Bronchus (tissue), 1 donor: Measurements from ENCODE around the gene CNGB1.

DNA sequence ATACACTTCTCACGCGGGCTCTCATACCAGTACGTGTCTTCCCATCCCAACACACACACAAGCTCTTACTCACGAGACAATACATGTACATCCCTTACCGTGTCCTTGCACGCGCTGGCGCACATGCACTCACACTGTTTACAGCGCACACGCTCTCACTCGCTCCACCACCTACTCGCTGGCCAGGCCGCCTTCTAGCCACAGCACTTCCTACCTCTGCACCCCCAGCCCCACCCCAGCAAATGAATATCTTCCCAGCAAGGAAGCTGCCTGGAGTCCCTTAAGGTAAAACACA lies 544 bp upstream of the KIFC3 start:
- PRO-cap: no peak

DNA sequence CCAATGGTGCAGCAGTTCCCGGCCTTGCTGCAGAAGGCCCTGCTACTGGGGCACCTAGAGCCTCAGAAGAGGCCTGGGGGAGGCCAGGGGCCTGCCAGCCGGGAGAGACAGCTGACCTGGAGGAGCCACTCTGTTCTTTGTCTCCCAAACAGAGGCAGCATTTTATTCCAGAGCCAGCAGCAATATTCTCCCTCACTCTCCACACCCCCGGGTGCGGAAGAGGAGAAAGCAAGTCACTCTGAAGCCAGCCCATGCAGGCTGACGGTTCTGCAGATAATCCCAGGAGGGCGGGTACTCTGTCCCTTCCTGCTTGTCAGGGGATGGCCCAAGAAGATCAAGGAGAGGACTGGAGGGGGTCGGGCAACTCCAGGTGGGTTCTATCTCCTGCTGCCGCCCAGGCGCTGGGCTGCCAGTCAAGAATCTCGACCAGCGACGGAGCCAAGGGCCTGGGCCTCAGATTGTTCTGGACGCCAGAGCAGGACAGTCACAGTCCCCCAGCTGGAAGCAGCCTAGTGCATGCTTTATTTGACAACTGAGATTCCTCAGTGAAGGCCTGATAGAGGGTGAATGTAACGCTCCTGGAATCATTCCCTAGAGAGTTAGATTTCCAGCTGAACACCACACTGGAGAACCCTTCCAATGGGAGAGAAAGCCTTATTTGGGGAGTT lies 1.0 kb upstream of the KIFC3 start:
- PRO-cap: no peak

DNA sequence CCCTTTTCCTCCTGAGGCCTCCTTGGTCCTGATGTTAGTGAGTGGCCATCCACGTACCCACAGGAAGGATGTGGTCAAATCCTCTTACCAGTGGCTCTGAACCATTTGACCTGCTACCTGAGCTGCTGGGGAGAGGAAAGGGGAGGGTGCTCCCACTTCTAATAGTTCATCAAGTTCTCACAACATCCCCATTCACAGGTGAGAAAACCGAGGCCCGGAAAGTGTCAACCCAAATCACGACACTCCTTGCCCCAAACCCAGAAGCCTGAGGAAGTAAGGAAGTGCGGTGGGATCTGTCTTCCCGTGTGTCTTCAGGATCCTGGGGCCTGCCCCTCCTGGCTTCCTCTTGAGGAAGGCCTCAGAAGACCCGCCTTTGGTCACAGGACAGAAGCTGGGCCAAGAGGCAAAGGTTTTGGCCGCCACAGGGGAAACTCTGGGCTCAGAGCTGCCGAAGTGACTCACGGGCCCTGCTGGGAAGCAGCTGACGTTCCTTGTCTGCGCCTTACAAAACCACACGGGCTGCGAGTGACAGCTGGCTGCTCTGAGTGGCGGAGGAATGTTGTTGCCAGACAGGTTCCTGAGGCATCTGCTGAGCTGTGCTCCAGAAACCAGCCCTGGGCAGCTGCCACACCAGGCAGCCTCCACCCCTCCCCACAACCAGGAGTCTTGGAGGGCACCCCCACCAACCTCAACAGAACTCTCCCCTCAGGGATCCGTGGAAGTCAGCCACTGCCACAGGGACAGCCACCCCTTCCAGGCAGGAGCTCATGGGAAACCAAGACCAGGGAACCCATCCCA lies 13.9 kb upstream of the KIFC3 start:
- PRO-cap: bidirectional peak, plus-strand start at position 442 of the sequence, minus-strand start at position 435 of the sequence

DNA sequence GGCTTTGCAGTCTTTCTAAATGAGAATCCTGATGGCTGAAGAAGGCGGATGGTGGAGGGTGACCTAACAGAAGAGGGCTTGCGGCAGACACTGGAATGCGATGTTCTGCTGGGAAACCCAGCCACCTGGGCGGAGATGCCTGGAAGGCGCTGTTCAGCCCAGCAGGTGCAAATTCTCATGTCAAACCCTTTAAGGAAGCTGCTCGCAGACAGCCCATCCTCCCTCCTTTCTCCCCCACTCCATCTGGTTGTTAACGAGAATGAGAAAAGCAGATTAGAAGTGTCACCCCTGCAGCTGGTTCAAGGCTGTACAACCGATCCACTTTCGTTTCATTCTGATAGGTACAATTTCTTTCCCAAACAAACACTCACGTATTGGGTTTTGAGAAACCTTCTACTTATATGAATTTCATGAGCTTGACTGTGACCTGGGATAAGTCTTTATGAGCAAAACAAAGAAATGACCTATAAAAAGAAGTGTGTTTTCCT lies 44.1 kb upstream of the KIFC3 start:
- PRO-cap: no peak

DNA sequence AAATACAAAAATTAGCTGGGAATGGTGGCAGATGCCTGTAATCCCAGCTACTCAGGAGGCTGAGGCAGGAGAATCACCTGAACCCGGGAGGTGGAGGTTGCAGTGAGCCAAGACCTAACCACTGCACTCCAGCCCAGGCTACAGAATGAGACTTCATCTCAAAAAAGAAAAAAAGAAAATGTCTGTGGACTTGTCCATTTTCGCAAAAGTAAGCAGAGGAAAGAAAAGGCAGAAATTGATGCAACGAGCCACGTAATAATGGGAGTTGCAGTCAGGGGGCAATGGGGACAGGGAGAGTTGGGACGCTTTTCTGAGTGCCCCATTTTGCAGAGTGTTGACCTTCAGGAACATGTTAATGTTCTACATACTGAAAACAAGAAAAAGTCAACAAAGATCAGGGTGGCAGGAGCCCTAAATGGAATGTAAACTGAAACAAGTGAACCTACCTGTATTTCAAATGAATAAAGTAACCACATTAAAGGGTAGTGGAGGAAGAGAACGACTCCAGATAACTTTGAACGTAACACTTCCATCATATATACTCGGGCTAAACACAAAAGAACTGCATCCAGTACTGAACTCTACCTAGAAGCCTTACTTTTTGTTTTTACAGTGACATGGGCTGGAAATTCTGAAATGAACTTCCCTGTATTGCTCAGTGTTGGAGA lies 76.4 kb downstream of the CNGB1 start:
- PRO-cap: no peak

DNA sequence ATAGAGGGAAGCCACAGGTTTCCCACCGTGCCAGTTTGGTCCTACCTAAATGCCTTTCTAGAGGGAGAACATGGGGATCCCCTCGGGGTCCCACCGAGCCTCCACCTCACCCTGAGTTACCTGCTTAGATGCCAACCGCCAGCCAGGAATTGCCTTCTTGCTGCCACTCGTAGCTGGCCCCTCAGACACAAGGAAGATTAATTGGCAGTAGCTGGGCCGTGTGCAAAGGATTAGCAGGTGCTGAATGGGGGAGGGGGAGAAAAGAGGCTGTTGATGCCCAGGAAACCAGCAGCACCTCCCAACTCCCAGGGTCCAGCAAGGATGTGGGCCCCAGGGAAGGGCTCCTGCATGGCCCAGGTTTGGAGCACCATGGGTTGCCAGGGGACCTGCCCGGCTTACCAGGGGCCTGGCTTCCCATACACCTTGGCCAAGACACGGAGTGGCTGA lies at the start of gene CNGB1:
CNGB1 (minus strand) TSS at position 189 of the 447 bp plus-strand sequence.
- PRO-cap: no peak

- PRO-cap: no peak
Measured at GRCh38 chr16:58114627-58115375, 14.4 kb downstream of the CFAP20 start.

GRCh38 chr16:58119232-58120006 lies 9.8 kb downstream of the CFAP20 start:
- PRO-cap: no peak

- PRO-cap: no peak
Measured at GRCh38 chr16:58197548-58197947, 358 bp downstream of the CSNK2A2 start.

DNA sequence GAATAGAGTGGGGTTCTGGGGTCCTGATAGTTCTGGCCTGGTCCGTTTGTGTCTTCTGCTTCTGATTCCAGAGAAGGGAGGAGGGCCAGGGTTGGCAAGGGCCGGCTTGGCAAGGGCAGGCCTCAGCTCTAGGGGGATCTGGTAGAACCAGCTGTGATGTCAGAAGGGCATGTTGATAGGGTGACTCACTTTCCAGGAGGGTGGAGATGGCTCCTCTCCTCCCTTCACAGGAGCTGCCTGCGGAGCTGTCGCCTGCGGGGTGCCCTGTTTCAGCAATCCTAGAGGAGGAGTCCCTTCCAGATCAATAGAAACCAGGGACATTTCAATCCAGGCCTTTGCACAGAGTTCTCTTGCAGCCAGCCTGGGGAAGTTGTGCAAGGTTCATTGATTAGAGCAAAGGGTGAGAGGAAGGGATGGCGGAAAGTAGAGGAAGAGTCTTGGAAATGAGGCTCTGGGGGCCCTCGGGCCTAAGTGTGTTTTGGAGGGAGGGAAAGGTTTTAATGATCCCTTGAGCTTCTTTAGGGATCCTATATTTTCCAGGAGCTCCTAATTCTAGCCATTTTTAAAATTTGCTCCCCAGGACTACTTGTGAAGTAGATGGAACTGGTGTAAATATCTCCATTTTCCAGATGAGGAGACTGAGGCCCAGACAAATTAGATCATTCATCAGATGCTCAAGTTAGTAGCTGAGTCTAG lies 24.7 kb upstream of the CSNK2A2 start:
- PRO-cap: no peak

- PRO-cap: no peak
Measured at GRCh38 chr16:58318611-58318762, 23.7 kb upstream of the PRSS54 start.

GRCh38 chr16:58494958-58496190 lies 4.6 kb upstream of the NDRG4 start:
- PRO-cap: unidirectional peak, plus-strand start at chr16:58495443

- PRO-cap: no peak
Measured at GRCh38 chr16:58516786-58517521, 1.6 kb downstream of the SETD6 start.

DNA sequence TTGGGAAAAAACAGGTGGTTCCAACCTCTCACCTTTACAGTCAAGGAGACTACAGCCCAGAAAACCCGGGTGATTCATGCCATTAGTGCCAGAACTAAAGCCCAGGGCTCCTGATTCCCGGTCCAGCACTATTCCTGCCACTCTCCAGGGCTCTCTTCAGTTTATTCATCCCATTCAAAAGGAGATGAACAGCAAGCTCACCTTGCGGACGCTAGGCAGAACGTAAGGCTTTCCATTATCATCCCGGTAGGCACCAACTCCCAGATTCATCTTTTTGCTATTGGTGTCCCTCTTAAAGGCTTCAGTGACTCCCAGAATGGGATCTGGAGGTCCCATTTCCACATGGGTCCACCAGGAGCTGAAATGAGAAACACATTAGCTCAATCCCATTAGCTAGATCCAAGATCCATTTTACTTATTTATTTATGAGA lies 10.6 kb downstream of the GOT2 start:
- PRO-cap: no peak

DNA sequence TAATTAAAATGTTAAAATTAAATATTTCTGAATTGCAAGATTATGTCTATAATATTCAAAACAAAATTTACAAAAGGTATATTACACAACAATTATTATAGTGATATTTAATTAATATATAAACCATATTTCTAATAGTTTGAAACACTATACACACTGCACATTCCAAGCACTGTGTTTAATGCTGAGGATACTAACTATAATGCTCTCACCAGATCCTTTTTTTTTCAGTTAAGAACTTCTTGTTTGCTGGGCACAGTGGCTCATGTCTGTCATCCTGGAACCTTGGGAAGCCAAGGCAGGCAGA lies 544.5 kb downstream of the CDH8 start:
- PRO-cap: no peak

GRCh38 chr16:64864218-64864665 lies 257.6 kb downstream of the CDH11 start:
- PRO-cap: no peak

GRCh38 chr16:64947014-64947735 lies 174.7 kb downstream of the CDH11 start:
- PRO-cap: no peak

GRCh38 chr16:66358865-66359617 lies 7.5 kb upstream of the CDH5 start:
- PRO-cap: no peak

- PRO-cap: no peak
Measured at GRCh38 chr16:66368144-66368737, 1.8 kb downstream of the CDH5 start.

GRCh38 chr16:66377354-66377888 lies 10.9 kb downstream of the CDH5 start:
- PRO-cap: no peak